ENCODE measurements around a stretch of chr2.

DNA sequence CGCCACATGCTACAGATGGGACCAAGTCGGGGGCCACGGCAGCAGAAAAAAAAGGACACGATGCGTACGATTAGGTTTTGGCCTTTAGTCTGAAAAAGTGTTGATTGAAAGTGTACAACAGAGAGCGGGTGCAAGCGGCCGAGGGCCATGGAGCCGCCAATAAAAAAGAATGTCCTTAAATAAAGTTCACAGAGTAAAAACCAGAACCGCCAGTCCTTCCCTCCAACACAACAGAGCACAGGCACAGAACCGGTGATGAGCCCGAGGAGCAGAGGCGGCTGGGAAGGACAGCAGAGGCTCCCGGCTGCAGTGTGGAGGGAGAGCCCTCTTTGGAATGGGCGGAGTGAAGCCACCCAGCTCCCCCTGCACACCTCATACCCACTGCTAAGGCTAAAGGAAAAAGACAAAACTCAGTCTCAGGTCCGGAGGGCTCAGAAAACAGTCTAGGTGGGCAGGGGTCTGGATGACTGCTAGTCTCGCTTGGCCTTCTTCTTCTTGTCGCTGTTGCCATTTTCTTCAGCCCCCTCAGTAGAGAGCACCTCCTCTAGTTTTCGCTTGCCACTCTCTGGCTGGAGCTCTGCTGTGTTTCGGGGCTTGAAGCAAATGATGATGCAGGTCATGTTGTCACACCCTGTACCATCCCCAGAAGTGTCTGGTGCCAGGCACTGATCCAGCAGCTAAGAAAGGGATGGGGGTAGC is 744 bp upstream of the ZNF513 start:
- PRO-cap, 3 experiments = no peak in any of the 3 experiments
- RRBS = 17% methylated on average over 4 of the region's 21 CpGs

- PRO-cap, 3 experiments = no peak in any of the 3 experiments
- RRBS = no CpG with 5 or more reads among the region's 5 CpGs
Measured at GRCh38 chr2:27408232-27408587, 1.2 kb downstream of the PPM1G start.

GRCh38 chr2:27445927-27446538 is 3.9 kb downstream of the KRTCAP3 start:
- PRO-cap, 3 experiments = peak in 1 of 3 experiments; most common plus-strand start chr2:27446344 (in 1); most common minus-strand start chr2:27446170 (in 1)
- RRBS = no CpG with 5 or more reads among the region's 5 CpGs

DNA sequence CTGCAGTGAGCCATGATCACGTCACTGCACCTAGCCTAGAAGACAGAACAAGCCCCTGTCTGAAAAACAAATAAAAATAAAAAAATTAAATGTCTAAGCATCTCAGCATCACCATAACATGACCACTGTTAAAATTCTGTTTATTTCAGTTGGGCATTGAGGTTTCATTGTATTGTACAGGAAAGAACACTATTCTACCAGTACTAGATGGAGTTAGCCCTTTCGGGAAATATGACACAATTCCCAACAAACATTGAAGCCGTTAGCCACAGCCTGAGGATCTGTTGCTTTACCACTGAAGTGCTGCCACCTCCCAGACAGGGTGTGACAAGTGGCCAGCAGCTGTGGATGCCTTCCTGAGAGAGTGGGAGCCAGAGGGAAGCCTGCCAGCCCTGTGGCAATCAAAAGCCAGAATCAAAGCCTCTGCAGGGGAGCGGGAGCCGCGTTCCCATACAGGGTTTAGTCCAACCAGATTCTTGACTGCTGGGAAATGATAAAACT is 37.9 kb downstream of the SLC4A1AP start:
- PRO-cap, 3 experiments = no peak in any of the 3 experiments
- RRBS = no CpG with 5 or more reads among the region's 6 CpGs

DNA sequence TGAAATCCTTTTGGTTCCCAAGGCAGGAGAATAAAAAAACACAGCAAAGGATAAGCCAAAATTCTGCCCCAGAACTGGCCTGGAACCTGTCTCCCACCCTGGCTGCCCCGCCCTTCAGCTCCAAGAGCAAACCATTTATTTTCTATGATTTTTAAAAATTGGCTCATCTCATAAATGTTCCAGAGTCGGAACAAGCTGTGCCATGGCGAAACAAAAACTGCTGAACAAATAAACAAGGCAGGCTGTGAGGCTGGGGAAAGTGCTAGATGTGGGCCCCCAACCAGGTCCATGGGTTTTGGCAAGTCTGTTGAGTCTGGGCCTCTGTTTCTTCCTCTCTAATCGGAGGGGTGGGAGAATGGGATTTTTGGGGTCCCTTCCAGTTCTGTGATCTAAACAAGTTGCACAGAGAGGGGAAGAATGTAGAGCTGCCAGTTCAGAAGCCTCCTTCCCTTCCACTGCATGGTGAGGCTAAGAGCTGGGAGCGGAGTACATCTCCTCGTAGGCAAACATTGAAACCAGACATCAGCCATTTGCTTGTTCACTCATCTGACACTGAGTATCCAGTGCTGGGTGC is 44.3 kb downstream of the SLC4A1AP start:
- PRO-cap, 3 experiments = no peak in any of the 3 experiments
- RRBS = no CpG with 5 or more reads among the region's 6 CpGs

- PRO-cap, 3 experiments = no peak in any of the 3 experiments
Measured at GRCh38 chr2:27762824-27763087, 8.8 kb upstream of the MRPL33 start.

DNA sequence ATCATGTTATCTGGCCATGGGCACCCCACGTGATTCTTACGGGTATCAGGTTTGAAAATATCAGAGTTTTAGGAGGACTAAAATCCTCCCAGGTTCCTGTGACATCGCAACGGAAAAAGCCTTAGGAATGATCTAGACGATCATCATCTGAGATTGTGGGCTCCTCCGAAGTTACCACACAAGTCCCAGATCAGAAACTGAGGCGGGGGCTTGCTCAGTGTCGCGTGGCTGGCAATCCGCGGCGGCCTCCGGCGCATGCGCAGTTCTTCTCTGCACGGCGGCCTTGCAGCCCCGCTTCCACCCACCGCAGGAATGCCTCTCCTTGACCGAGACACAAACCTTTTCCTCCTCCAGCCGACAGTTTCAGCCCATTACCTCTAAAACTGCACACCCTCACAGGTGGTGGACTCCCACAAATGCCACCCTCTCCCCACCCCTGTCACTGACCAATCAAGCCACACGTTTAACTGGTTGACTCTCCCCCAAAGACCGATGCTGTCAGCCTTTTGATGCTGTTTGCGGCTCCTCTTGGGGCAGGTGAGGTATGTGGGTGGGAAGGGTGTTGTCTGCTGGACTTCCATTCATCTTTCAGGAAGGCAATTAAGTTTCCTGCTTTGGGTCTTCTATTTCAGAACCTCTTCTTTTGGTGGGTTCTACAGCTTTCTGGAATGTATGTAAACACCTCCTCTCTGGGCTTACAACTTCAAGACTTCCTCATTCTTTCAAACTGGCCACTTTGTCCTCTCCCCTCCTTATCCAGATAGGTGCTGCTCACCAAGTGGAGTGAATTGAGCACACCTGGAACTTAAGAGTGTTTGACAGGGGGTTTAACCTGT is 5.5 kb upstream of the MRPL33 start:
- PRO-cap, 3 experiments = peak in 3 of 3 experiments; most common plus-strand start position 334 of the sequence (in 1); most common minus-strand start position 257 of the sequence (in 3)
- RRBS = no CpG with 5 or more reads among the region's 24 CpGs

DNA sequence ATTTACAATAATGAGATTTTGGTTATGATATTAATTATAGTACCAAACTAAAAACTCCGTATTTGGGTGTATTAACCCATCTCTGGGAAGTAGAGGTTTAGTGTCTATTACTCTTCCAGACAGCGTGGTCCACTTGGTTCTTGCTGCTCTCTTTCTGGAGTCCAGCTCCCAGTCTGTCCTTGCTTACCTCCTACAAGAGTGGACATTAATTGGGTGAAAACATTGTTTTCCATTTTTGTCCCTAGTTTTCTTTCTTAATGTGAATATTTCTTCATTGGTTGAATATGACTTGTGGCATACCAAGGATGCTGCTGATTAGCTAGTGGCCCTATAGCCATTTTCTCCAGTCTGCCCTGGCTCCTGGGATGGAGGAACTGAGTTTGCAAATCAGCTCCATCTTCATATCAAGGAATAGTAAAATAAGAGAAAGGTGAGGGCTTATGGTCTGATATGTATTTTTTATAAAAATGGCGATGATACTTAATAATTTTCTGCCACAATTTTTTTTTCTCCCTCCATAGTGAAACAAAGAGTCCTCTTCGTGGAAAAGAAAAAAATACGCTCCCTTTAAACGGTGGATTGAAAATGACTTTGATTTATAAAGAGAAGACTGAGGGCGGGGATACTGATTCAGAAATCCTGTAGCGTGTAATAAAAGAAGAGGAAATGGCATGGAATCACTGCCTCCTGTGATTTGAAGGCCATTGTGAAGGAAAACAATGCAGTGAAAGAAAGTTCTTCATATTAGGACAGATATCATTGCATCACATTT is 7.6 kb downstream of the MRPL33 start:
- PRO-cap, 3 experiments = no peak in any of the 3 experiments
- RRBS = no CpG with 5 or more reads among the region's 8 CpGs

- PRO-cap, 3 experiments = no peak in any of the 3 experiments
- RRBS = no CpG with 5 or more reads among the region's 2 CpGs
Measured at GRCh38 chr2:27779684-27780747, 8.5 kb downstream of the MRPL33 start.

DNA sequence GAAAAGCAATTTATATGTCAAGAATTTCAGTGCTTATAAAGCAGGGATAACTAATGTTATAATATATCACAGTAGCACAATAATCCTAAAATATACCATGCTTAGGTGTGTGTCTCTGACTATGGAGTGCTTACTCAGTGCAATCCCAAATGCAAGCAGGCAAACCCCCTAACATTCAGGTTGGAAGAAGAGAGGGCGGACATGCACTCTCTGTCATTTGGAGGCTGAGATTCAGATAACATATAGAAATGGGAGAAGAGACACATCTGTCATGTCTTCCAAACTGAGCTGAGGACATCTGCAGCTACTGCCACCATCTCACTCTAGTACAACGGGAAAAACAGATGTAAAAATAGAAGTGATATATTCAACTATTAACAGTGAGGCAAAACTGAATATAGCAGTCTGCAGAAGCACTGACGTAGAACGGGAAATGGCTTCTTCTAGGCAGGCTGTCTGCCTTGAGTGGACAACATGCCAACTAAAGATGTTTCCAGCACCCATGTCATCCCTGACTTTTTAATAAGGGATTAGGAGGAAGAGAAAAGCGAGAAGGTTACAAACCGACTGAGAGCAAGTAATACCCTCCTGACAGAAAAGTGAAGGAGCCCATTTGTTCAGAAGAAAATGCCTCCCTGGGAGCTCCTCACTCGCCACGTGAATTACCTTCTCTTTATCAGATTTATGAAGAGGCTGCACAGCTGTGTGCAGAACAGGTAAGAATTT is 51.6 kb downstream of the MRPL33 start:
- PRO-cap, 3 experiments = no peak in any of the 3 experiments
- RRBS = no CpG with 5 or more reads among the region's 8 CpGs

DNA sequence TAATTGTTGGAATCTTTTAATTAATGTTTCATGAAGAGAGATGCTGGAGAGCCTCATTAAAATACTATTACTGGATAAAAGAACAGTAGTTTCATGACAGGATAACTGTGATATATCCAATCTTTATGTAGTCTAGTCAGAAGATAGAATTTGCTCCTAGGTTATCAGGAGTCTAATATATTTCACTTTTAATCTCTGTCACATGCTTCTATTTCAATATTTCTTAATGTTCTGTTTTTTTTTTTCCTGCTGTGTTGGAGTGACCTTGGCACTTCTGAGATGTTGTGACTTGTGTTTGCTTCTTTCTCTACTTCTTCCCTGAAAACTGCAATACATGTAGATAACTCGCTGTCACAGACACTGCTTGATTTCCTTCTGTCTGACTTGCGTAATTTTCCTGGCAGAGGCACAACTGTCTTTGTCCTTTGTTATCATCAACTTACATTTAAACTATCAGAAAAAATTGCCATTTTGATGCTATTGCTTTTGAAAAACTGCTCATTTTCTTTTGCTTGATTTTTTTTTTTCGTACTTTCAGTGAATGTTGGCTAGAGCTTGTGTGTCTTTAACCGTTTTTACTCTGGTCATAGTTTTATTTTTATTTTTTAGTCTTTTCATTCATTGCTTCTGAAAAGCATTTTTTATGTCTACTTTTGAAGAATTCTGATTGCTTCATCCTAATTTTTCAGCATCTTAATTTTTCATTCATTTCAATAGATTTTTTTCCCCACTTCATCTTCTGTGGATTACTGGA is 69.0 kb downstream of the BABAM2 start:
- PRO-cap, 3 experiments = no peak in any of the 3 experiments
- RRBS = no CpG with 5 or more reads among the region's 4 CpGs

- PRO-cap, 3 experiments = no peak in any of the 3 experiments
- RRBS = no CpG with 5 or more reads among the region's 16 CpGs
Measured at GRCh38 chr2:28335314-28336105, 57.1 kb upstream of the FOSL2 start.

- PRO-cap, 3 experiments = peak in 1 of 3 experiments; most common plus-strand start chr2:28361359 (in 1)
- RRBS = no CpG with 5 or more reads among the region's 9 CpGs
Measured at GRCh38 chr2:28361082-28361736, 31.4 kb upstream of the FOSL2 start.

- PRO-cap, 3 experiments = no peak in any of the 3 experiments
- RRBS = no CpG with 5 or more reads among the region's 16 CpGs
Measured at GRCh38 chr2:28367692-28368308, 24.9 kb upstream of the FOSL2 start.

- PRO-cap, 3 experiments = no peak in any of the 3 experiments
- RRBS = no CpG with 5 or more reads among the region's 7 CpGs
Measured at GRCh38 chr2:28400448-28400974, 7.9 kb downstream of the FOSL2 start.

DNA sequence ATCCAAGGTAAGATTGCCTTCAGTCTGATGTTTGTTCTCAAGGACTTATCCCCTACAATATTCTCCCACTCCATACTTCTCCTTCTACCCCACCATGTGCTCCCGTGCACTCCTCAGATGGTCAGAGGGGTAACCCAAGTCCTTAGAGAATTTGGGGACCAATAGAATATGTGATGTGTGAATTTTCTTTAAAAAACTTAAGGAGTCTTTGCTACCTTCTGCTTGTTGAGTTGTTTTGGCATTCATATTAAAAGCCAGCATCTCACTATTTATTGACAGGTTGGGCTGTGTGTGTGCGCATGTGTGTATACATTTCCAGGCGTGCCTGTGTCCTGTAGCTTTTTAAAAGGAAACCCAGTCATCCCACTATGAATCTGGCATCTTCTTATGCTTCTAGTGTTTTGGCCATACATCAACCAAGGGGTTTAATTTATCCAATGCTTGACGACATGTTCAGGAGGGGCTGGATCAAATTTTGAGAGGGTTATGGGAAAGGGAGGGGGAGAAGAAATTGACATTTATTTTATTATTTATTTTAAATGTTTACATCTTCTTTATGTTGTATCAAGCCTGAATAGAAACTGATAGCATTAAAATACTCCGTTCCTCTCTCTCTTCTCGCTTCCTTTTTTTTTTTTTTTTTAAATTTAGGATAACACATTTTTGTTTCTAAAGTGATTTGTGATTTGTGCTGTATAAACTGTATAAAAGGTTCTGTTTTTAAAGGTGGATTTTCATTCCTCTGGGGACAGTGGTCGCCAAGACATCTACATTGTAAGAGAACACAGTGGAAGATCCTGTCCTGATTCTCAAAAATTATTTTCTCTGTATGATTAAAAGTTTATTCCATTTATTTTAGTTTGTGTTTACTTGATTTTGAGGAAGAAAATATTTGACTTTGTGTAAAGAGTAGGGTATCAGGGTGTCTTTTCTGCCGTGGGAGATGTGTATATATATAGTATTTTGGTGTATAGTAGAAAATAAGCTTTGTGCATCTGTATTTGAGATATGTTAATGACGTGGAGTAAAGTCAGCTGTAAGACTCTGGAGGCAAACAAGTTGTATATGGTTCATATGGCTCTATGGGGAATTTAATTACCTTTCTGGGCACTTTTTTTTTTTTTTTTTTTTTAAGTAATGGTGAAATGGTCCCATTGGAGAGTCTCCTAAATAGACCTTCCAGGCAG is 23.6 kb downstream of the FOSL2 start:
- PRO-cap, 3 experiments = peak in 1 of 3 experiments; most common plus-strand start position 781 of the sequence (in 1)
- RRBS = no CpG with 5 or more reads among the region's 9 CpGs

- PRO-cap, 3 experiments = no peak in any of the 3 experiments
- RRBS = no CpG with 5 or more reads among the region's 4 CpGs
Measured at GRCh38 chr2:28417687-28418029, 25.0 kb downstream of the FOSL2 start.

GRCh38 chr2:28449381-28450343 is 46.2 kb upstream of the PLB1 start:
- PRO-cap, 3 experiments = no peak in any of the 3 experiments
- RRBS = 39% methylated on average over 4 of the region's 16 CpGs

- PRO-cap, 3 experiments = no peak in any of the 3 experiments
- RRBS = no CpG with 5 or more reads among the region's 9 CpGs
Measured at GRCh38 chr2:28607896-28608729, 112.3 kb downstream of the PLB1 start.

- PRO-cap, 3 experiments = no peak in any of the 3 experiments
- RRBS = 33% methylated on average over 4 of the region's 15 CpGs
Measured at GRCh38 chr2:28621055-28622202, 125.6 kb downstream of the PLB1 start.

All from breast (tissue), 4 donors.